ENCODE data around the genes H2BC5 and H2BC10.

DNA sequence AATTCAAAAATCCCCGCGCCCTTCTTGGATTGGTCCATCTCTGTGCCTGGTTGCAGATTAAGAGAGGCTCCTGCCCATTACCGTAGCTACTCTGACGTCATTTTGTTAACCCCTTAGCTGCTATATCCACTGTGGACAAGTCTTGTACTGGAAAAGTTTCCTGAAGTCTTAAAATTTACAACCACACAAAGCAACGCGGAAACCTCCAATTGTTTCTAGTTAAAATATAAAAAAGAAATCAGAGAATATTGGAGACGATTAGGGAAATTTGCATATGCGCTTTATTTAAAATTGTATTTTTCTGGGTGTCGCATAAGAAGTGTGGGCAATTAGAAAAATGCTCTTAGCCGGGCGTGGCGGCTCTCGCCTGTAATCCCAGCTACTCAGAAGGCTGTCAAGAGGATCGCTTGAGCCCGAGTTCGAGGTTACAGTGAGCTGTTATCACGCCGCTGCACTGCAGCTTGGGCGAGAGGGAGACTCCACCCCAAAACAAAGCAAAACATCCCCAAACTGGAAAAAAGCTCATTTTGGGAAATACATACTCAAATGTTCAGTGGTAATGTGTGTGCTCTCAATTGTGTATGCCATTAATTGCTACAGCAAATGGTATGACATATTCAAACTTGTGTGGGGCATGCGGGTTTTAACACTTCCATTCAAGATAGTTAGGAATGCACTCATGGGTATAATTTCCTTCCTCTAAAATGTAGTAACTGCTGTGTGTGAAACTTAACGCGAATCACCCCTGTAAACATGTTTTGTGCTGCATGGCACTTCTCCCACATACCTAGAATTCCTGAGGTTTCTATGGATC lies 471 bp upstream of the H3C2 start:
- RRBS = no CpG with 5 or more reads among the region's 22 CpGs
CAGE:
- cytosol, long polyA plus RNA = no peak
- long polyA plus RNA = no peak
- nucleus, long polyA plus RNA = no peak

GRCh38 chr6:26056736-26057122 lies 459 bp upstream of the H1-2 start:
- RRBS = no CpG with 5 or more reads among the region's 8 CpGs
CAGE:
- cytosol, long polyA plus RNA = no peak
- long polyA plus RNA = no peak
- nucleus, long polyA plus RNA = no peak

DNA sequence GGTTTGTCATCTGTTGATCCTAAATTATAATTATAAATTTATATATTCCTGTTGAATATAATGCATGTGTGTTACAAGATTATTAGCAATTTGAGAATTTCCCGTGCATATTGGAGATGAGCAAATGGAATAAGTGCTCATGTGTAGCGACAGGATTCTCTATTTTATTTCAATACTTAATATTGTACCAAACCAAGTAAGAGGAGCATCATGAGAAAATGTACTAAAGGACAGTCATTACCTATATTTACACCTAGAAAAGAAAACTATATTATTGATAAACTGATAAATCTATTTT lies 5.0 kb downstream of the H2AC6 start:
- RRBS = no CpG with 5 or more reads among the region's 2 CpGs
CAGE:
- cytosol, long polyA plus RNA = no peak
- long polyA plus RNA = no peak
- nucleus, long polyA plus RNA = no peak

GRCh38 chr6:26155410-26155865 lies 691 bp upstream of the H1-4 start:
- RRBS = no CpG with 5 or more reads among the region's 5 CpGs
CAGE:
- cytosol, long polyA plus RNA = no peak
- long polyA plus RNA = no peak
- nucleus, long polyA plus RNA = no peak

DNA sequence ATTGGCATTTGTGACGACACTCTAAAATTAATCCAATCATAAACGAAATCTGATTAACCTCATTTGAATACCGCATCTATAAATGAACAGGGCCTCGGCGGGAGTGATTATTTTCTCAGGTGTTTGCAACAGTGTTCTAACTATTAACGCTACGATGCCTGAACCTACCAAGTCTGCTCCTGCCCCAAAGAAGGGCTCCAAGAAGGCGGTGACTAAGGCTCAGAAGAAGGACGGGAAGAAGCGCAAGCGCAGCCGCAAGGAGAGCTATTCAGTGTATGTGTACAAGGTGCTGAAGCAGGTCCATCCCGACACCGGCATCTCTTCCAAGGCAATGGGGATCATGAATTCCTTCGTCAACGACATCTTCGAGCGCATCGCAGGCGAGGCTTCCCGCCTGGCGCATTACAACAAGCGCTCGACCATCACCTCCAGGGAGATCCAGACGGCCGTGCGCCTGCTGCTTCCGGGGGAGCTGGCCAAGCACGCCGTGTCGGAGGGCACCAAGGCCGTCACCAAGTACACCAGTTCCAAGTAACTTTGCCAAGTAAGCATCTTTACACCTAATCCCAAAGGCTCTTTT lies at the start of gene H2BC5:
H2BC5 (plus strand) TSS at position 107 of the 580 bp plus-strand sequence.
- RRBS = no CpG with 5 or more reads among the region's 32 CpGs
CAGE:
- cytosol, long polyA plus RNA = start-site peak on the plus strand centred at position 280 of the sequence, 69 bp wide, 21 and 36 reads in 2 replicates
- long polyA plus RNA = no peak
- nucleus, long polyA plus RNA = no peak

GRCh38 chr6:26159872-26160830 lies 2.2 kb downstream of the H2BC5 start:
- RRBS = no CpG with 5 or more reads among the region's 15 CpGs
CAGE:
- cytosol, long polyA plus RNA = no peak
- long polyA plus RNA = no peak
- nucleus, long polyA plus RNA = no peak

DNA sequence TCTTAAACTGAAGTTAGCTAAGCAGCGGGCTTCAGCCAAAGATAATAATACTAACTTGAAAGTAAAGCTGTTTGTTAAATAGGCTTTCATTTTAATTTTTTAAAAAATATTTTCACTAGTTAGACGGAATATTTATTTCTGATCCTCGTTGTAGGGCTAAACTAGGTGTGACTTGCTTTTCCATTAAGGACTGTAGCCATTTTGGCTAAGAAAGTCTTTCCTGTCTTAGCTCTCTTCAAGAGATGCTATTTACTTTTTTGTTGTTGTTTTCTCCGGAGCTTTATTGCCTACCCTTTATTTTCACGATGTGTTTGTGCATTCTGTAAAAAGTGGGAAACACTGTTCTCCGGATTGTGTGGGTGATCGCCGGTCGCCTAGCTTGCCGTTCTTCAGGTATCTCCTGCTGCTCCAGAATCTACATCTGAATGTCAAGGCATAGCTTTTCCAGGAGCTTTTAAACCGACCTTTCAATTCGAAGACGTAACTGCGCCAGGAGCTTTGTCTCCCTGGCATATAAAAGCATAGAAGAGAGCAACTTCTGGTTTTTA lies 510 bp upstream of the H2BC6 start:
- RRBS = 4% methylated on average over 2 of the region's 14 CpGs
CAGE:
- cytosol, long polyA plus RNA = no peak
- long polyA plus RNA = no peak
- nucleus, long polyA plus RNA = no peak

DNA sequence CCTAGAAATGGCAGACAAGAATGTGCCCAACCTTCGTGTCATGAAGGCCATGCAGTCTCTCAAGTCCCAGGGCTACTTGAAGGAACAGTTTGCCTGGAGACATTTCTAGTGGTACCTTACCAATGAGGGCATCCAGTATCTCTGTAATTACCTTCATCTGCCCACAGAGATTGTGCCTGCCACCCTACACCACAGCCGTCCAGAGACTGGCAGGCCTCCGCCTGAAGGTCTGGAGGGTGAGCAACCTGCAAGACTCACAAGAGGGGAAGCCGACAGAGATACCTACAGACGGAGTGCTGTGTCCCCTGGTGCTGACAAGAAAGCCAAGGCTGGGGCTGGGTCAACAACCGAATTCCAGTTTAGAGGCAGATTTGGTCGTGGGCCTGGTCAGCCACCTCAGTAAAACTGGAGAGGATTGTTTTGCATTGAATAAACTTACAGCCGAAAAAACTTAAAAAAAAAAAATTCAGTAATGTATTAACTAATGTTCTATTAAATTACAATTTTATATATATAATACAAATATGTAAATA lies 2.1 kb upstream of the H4C5 start:
- RRBS = no CpG with 5 or more reads among the region's 8 CpGs
CAGE:
- cytosol, long polyA plus RNA = no peak
- long polyA plus RNA = no peak
- nucleus, long polyA plus RNA = no peak

- RRBS = no CpG with 5 or more reads among the region's 6 CpGs
CAGE:
- cytosol, long polyA plus RNA = no peak
- long polyA plus RNA = no peak
- nucleus, long polyA plus RNA = no peak
Measured at GRCh38 chr6:26258152-26258987, 7.0 kb downstream of the H2BC9 start.

DNA sequence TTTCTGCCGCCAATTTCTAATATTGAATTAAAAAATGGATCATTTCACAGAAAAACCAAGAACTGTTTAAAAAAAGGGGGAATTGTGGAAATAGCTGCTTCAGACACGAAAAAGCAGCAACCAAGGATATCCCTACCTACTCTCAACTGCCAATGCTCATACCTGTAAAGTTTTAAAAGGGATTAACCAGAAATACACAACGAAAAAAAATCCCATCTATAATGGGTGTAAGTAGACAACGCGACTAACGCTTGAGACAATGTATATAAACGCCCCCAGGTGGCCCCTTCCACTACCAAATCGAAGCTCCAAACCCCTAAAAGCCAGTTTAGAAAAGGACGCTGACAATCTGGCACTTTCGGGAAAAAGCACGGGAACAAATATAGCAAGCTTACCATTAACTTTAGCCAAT lies 781 bp downstream of the H3C8 start:
- RRBS = no CpG with 5 or more reads among the region's 11 CpGs
CAGE:
- cytosol, long polyA plus RNA = no peak
- long polyA plus RNA = no peak
- nucleus, long polyA plus RNA = no peak

DNA sequence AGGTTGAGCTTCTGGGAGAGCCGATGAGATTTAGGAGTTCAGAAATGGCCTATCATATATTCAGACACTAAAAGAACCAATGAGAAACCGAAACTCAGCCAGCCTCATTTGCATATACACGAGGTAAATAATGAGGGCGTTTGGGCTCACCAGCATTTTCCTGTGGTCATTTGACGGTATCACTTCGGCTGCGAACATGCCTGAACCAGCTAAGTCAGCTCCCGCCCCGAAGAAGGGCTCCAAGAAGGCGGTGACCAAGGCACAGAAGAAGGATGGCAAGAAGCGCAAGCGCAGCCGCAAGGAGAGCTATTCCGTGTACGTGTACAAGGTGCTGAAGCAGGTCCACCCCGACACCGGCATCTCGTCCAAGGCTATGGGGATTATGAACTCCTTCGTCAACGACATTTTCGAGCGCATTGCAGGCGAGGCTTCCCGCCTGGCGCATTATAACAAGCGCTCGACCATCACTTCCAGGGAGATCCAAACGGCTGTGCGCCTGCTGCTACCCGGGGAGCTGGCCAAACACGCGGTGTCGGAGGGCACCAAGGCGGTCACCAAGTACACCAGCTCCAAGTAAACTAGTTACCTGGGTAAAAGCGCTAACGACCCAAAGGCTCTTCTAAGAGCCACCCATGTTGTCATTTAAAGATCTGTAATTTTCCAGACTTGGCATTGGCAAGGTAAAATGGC lies at the start of gene H2BC10:
H2BC10 (plus strand) TSS at position 152 of the 690 bp plus-strand sequence.
- RRBS = no CpG with 5 or more reads among the region's 36 CpGs
CAGE:
- cytosol, long polyA plus RNA = no peak
- long polyA plus RNA = no peak
- nucleus, long polyA plus RNA = no peak

GRCh38 chr6:26284539-26285001 lies 764 bp downstream of the H4C8 start:
- RRBS = no CpG with 5 or more reads among the region's 19 CpGs
CAGE:
- cytosol, long polyA plus RNA = no peak
- long polyA plus RNA = no peak
- nucleus, long polyA plus RNA = no peak

- RRBS = no CpG with 5 or more reads among the region's 14 CpGs
CAGE:
- cytosol, long polyA plus RNA = no peak
- long polyA plus RNA = no peak
- nucleus, long polyA plus RNA = no peak
Measured at GRCh38 chr6:26311133-26311553, 25.8 kb upstream of the H4C8 start.

GRCh38 chr6:26445452-26446196 lies 5.3 kb downstream of the BTN3A3 start:
- RRBS = no CpG with 5 or more reads among the region's 7 CpGs
CAGE:
- cytosol, long polyA plus RNA = no peak
- long polyA plus RNA = no peak
- nucleus, long polyA plus RNA = no peak

DNA sequence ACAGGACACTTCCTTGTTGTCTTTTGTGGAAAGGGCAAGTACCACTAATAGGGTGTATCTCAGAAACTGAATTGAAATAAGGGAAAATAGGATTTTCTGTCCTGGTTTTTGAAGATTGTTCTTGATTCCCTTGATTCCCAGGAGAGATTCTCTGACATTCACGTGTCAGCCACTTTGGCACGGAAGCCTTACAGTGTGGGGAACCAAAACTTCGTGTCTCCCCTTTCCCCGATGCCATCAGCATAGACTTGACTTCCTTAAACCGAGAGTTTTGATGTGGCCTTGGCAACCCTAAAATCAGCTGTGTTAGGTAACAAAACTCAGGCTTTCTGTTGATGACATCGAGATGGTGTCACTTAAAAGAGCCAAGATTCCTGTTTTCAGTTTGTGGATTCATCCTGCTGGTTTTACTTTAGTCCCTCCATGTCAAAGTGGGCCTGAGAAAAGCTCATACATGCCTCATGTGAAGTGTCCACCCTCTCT lies 7.5 kb downstream of the HMGN4 start:
- RRBS = no CpG with 5 or more reads among the region's 6 CpGs
CAGE:
- cytosol, long polyA plus RNA = no peak
- long polyA plus RNA = no peak
- nucleus, long polyA plus RNA = no peak

DNA sequence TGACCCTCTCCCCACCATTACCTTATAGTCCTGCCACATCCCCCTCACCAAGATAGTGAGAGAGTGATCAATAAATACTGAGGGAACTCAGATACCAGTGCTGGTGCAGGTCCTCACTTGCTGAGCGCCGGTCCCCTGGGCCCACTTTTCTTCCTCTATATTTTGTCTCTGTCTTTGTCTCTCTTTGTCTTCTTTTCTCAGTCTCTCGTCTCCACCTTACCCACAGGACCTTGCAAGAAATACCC lies 17.4 kb downstream of the ZNF322 start:
- RRBS = no CpG with 5 or more reads among the region's 3 CpGs
CAGE:
- cytosol, long polyA plus RNA = no peak
- long polyA plus RNA = no peak
- nucleus, long polyA plus RNA = no peak

DNA sequence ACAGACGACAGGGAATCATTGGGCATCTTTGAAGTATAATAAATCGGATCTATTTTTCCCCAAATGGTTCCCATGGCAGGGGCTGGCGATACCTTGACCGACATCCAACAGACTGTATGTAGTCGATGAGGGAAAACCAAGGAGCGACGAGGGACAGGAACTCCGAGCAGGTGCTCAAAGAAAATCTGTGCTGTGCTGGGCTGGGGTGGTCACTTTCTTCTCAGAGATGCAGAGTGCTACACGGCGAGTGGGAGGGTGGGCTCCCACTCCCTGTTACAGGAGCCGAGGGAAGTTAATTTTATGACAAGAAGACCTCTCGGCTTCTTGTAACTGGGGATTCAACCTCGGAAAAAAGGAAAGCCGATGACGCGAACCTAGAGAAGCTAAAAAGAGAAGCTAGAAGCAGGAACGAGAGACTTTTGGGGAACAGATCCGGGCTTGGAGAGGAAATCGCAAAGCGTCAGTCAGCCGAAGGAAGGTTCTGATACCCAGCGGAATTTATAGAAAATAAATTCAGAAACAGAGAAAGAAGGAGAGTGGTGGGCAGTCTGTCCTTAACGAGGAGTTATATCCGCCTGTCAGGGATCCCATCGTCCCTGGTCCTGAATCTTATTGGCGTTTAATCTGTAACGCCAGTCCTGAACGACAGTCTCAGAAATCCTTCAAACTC lies 84.5 kb upstream of the ZNF322 start:
- RRBS = no CpG with 5 or more reads among the region's 28 CpGs
CAGE:
- cytosol, long polyA plus RNA = no peak
- long polyA plus RNA = no peak
- nucleus, long polyA plus RNA = no peak

DNA sequence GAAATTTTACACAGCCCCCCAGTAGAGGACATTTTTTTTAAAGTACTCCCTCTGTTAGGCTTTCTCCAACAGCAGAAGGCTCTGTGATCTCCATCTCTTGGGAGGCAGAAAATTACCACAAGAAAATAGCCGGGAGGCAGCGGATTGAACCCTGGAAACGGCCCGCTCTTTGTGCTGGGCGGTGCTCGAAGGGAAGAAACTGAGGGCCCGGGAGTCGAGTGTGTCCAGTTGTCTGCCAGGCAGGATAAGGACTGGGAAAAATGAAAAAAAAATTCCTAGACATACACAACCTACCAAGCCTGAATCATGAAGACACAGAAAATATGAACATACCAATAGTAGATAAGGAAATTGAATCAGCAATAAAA lies 31.5 kb downstream of the POM121L2 start:
- RRBS = 3% methylated on average over 7 of the region's 8 CpGs
CAGE:
- cytosol, long polyA plus RNA = no peak
- long polyA plus RNA = no peak
- nucleus, long polyA plus RNA = no peak

- RRBS = no CpG with 5 or more reads among the region's 17 CpGs
CAGE:
- cytosol, long polyA plus RNA = no peak
- long polyA plus RNA = no peak
- nucleus, long polyA plus RNA = no peak
Measured at GRCh38 chr6:27297679-27298120, 14.4 kb downstream of the POM121L2 start.

- RRBS = no CpG with 5 or more reads among the region's 9 CpGs
CAGE:
- cytosol, long polyA plus RNA = no peak
- long polyA plus RNA = no peak
- nucleus, long polyA plus RNA = no peak
Measured at GRCh38 chr6:27298121-27298602, 13.9 kb downstream of the POM121L2 start.

Measured in SK-N-SH (cell line).